Cytotoxic T cell (primary cell): ENCODE measurements around the gene SPTBN1.

GRCh38 chr2:54419964-54420352 is 36.2 kb upstream of the SPTBN1 start:
- PRO-cap, 2 experiments = no peak in any of the 2 experiments

DNA sequence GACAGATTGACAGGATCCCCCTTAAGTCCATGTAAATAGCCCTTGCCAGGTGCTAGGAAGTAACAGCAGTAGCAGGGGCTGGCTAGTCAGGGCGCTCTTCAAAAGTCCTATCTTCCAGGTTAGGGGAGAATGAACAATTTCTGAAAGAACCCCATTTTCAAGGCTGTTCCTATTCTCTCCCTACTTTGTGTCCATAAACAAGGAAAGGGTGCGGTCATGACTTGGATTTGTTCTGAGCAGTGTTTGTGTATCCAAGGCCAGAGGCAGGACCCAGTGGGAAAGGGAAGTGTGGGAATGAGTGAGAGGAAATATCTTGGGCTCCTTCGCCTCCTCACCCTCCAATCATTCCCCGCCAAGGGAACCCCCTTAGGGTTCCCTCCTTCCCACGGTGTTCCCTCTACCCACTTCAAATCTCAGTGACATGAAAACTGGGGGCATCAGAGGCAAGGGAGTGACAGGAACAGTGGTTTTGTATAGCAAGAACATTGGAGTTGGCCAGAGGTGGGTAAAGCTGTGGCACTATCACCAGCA is 25.5 kb upstream of the SPTBN1 start:
- PRO-cap, 2 experiments = no peak in any of the 2 experiments

DNA sequence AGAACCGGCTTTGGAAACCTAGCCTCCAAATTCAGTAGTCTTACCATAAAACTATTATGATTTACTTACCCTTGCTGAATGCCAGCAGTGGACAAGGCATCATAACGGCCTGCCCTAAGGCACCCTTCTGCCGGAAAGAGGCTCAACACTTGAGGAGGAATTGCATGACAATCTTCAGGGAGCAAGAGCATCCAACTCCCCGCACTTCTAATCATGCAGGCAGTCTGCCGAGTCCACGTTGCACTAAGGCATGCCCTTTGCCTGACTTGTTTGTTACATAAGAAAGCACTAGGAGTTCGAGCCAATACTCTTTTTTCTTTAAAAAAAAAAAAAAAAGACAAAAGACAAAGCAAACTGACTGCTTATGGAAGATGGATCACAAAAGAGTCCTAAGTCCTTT is 17.9 kb upstream of the SPTBN1 start:
- PRO-cap, 2 experiments = no peak in any of the 2 experiments

GRCh38 chr2:54455804-54456524 is at the start of gene SPTBN1:
SPTBN1 (plus strand) TSS chr2:54456327.
- PRO-cap, 2 experiments = peak in 2 of 2 experiments; most common plus-strand start chr2:54456327 (in 2); most common minus-strand start chr2:54456083 (in 1)

GRCh38 chr2:54457365-54458189 is 1.4 kb downstream of the SPTBN1 start:
- PRO-cap, 2 experiments = no peak in any of the 2 experiments

DNA sequence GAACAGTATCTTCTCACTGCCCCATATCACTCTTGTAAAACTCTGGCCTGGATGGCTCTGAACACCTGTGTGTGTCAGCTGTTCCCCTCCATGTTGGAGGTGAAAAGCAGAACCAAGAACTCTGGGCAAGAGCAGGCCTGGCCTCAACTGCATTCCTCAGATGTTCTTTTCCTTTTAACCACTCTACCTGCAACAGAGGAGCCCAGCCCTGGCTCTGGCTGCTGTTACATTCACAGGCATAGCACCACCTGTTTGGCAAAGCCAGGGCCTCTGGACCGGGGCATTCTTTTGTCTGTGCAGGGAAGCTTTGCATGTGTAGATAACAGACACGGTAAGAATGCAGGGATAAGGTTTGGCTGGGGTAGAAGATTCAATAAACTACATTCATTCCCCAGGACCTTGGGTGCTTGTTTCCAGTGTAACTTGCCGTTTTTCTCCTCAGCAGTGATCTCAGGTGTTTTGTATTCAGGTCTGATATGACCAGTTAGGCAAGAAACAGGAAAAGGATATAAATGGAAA is 95.1 kb downstream of the SPTBN1 start:
- PRO-cap, 2 experiments = no peak in any of the 2 experiments

- PRO-cap, 2 experiments = no peak in any of the 2 experiments
Measured at GRCh38 chr2:54557395-54557527, 101.1 kb downstream of the SPTBN1 start.

DNA sequence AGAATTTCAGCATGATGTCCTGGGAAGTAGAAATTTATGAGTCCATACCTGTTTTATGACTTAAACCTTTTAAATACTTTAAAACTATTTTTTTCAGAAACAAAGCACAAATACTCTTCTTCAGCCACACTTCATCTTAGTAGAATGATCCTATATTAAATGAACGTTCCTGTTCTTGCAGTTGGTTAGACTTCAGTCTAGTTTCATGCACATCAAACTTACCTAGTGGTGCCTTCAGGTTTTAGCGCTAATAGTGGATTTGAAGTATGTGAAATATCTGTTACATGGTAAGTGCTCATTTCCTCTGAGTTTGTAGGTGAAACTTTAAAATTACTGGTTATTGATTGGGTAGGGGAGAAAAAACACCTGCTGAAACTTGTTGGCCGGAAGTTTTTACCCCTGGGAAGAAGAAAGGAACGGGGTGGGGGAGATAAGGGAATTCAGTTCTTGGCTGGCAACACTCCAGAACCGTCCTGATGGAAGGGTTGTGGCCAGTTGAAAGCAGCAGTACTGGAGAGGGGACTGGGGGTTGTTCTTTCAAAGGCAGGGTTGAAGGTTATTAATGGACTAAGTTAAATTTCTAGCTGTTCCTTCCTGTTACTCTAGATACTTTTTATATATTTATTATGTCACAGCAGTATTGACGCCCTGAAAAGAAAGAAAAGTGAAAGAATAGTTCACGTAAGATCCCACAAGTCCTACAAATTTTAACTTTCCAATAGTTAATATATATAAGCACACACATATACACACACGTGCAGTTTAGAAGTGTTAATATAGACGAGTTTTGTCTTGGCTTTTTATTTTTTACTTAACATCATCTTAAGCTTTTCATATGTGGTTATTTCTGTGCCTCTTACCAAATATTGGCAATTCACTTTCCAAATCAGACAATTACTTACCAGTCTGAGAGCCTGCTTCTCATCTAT is 112.9 kb downstream of the SPTBN1 start:
- PRO-cap, 2 experiments = no peak in any of the 2 experiments

- PRO-cap, 2 experiments = no peak in any of the 2 experiments
Measured at GRCh38 chr2:54569690-54570526, 113.8 kb downstream of the SPTBN1 start.

GRCh38 chr2:54573241-54573652 is 117.1 kb downstream of the SPTBN1 start:
- PRO-cap, 2 experiments = peak in 2 of 2 experiments; most common plus-strand start chr2:54573388 (in 2); most common minus-strand start chr2:54573350 (in 1)

- PRO-cap, 2 experiments = no peak in any of the 2 experiments
Measured at GRCh38 chr2:54584755-54585061, 128.6 kb downstream of the SPTBN1 start.

GRCh38 chr2:54622087-54622697 is 101.3 kb upstream of the EML6 start:
- PRO-cap, 2 experiments = no peak in any of the 2 experiments

DNA sequence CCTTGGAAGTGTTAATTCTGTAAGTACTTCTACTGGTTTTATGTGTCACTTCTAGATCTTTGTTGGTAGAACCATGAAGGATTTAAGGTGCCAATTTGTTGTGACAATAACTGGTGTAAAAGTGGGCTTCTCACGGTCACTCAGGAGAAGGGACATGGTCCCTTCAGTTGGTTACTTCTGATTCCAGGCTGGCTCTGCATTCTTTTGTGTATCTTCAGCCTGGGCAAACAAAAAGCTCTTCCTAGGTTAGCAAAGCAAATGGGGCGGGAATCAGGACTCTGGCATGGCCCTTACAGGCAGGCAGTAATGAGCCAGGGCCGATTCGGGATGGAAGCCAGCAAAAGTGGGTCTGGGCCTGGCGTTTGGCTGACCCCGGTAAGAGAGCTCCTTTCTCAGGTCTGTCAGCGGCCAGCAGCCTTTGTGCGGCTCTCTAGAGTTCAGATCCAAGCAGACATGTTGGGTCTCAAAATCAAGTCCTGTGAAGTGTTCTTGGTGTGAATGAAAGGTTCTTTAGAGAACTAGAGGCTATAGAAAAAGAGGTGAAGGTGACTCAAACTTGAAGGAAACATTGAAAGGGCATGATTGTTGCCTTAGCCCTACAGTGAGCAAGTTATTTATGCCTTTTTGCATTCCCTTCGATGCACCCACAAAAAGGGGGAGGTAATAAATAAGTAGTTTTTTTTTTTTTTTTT is 81.5 kb upstream of the EML6 start:
- PRO-cap, 2 experiments = no peak in any of the 2 experiments

DNA sequence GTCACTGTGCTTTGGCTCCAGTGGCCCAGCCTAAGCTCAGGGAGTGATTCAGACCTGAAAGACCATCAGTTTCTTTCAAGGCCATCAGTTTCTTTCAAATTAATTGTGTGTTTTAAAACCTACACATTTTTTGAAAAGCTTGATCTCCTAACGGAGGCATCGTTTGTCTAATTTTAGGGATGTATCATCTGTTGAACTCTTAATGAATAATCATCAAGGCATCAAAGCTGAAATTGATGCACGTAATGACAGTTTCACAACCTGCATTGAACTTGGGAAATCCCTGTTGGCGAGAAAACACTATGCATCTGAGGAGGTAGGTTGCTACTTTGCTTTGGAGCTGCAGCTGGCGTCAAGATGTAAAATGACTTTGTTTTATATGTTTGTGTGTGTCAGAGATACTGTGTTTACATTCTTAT is 68.6 kb upstream of the EML6 start:
- PRO-cap, 2 experiments = no peak in any of the 2 experiments

GRCh38 chr2:54671878-54672261 is 51.6 kb upstream of the EML6 start:
- PRO-cap, 2 experiments = no peak in any of the 2 experiments

GRCh38 chr2:54960092-54960526 is 90.1 kb downstream of the RTN4 start:
- PRO-cap, 2 experiments = no peak in any of the 2 experiments

GRCh38 chr2:55009756-55010757 is 40.2 kb downstream of the RTN4 start:
- PRO-cap, 2 experiments = peak in 2 of 2 experiments; most common plus-strand start chr2:55010366 (in 2); most common minus-strand start chr2:55010238 (in 2)

GRCh38 chr2:55011695-55012346 is 38.4 kb downstream of the RTN4 start:
- PRO-cap, 2 experiments = no peak in any of the 2 experiments

DNA sequence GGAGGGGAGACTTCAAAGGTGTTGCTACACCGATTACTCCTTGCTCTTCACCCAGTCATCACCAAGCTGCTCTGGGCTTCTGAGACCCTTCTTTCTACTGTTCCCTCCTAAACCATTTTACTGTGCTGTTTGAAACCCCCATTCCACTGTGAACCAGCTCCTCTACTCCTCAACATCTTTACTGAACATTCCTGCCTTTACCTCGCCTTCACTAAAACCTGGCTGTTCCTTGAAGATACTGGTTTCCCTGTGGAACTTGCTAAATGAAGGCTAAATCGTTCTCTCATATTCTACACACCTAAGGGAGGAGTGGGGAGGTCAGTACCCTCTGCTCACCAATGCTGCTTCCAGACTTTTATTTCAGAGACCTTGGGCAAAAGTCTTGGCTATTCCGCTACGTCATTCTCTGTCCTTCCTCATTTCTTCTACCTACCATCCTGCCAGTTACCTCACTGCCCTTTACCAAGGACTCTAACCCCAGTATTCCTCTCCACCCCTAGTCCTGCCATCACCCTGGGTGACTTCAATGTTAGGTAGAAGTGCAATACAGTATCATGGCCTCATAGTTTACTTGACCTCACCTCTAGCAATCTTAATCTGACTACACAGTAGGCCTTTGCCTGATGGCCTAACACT is 27.9 kb downstream of the RTN4 start:
- PRO-cap, 2 experiments = no peak in any of the 2 experiments

GRCh38 chr2:55163616-55164527 is 68.2 kb downstream of the CLHC1 start:
- PRO-cap, 2 experiments = no peak in any of the 2 experiments